A375 (cell line): ENCODE measurements around the genes MPV17, GTF3C2, PPM1G and FNDC4.

- RAMPAGE, long total RNA = no peak
Measured at GRCh38 chr2:27026500-27026996, 6.2 kb upstream of the TMEM214 start.

- RAMPAGE, long total RNA = no peak
Measured at GRCh38 chr2:27071969-27072813, 737 bp upstream of the OST4 start.

DNA sequence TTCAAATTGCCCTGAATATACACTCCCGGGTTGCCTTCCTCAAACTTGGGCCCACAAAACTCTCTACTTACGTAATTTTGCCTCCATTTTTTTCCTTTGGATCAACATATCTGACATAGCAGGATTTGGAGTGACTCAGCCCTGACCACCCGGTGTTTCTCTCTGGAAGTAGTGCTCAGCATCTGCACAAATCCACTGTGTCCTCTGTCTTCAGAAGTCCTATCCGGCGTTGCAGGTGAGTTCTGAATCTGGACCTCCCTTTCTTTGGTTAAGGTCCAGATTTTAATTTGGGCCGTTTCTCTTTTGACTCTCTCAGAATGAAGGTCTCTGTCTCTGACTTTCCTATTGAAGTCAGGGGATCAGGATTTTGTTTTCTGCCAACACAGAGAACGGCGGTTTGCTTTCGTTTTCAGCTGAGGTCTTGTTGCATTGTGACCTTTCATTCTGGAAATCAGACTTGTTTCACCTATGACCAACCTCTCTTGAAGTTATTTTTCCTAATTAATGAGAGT lies 13.5 kb downstream of the TCF23 start:
- RAMPAGE, long total RNA = no peak

GRCh38 chr2:27216452-27216766 lies 760 bp upstream of the CAD start:
- RAMPAGE, long total RNA = no peak

DNA sequence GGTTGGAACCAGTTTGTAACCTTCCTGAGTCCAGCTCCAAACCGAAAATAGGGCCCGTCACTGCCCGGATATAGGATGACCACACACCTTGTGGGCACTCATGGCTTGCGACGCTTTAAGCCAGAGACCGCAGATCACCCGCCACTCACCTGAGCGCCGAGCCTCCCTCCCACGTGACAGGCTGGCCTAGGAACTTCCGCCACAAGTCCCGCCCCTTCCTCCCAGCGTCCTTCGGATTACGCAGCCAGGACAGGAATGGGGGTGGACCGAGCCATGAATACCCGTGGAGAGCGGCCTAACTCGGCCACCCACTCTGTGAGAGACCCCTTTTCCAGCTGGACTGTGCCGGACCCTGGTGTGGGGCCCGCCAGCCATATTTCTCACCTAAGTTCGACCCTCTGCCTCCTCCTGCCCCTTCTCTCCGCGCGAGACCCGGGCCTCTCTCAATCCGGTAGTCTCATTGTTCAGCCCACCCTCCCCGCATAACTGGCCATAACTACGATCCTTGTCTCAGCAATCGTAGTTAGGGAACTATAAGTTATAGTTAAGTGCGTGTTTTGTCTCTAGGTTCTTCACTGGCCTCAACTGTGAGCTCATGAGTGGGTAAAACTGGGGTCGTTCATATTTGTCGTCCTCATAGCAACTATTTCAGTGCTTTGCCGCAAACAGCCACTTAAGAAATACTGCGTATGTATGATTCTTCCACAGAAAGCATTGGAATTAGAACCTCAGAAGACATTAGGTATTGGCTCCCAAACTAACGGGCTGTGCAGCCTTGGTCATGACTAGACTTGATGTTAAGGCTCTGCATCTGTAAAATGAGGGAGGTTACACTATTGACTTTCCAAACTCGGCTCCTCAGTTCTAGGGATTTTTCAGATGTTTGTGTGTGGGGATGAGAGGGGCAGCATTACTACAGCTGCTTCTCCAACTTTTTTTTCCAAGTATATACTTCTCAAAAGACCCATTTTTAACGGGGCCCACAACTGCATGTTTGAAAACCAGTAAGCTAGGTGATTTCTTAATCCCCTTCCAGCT lies at the start of gene MPV17:
Gene MPV17, minus strand, starts transcription at position 195 of the 1,038 bp plus-strand sequence.
- RAMPAGE, long total RNA = start-site peak on the minus strand centred at position 172 of the sequence, 18 bp wide, 283 and 152 reads in 2 replicates

- RAMPAGE, long total RNA = start-site peak on the minus strand at chr2:27356752-27356794, 58 and 40 reads in 2 replicates
Measured at GRCh38 chr2:27356627-27357476, at the start of gene GTF3C2. TSS of gene GTF3C2 (minus strand) at chr2:27356764.

- RAMPAGE, long total RNA = no peak
Measured at GRCh38 chr2:27370800-27371876, 722 bp downstream of the SNX17 start.

DNA sequence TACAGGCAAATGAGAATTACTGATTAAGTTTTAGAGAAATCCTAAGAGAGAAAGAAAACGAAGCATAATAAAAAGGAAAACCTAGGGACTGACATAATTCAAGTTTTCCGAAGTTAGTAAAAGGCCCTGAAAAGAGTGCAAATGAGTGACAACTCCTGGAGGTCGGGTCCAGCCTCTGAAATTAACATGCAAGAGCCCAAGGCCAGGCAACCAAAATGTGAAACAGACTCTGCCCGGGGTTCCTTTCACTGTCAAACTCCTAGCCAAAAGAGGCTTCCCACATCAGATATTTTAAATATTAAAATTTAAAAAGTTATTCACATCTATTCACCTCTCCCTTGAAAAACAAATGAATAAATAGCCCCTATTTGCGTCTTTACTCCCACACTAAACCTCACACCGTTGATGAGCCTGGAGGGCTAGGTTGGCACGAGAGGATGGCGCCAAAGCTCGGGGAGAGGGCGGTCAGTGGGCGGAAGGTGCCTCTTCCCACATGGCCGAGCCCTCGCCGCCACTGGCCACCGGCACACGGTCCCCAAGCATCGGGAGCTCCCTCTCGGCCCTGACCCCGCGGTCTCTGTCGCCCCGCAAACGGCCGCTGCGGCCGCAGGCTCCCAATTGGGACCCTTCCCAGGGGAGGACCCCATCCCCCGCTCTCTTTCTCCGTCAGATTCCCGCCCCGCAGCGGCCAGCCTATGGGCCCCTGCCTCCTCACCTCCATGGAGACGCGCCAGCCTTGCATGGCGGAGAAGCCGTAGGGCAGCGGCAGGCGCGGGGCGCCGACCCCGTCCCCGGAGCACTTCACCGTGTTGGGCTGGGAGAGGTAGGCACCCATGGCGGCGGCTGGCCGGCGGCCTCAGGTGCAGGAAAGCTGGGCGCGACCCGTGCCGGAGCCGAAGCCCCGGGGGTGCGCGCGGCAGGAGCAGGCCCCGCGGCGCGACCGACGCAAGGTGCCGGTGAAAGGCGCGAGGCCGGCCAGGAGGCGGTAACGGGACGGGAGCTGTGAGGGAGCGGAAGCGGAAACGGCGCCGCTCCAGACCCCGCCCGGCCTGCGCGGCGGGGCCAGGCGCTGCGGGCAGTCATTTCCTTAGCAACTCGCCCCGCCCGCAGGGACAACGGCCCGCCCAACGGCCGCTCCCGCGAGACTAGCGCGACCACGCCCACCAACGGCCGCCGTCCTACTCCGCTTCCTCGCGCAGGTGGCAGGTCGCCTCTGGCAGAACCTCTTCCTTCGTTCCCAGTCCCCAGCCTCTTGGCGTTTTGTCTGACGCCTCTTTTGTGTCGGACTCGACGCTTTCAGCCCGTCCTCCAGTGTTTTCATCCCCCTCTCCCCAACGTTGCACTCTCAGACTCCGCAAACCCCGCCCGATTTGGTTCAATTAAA lies at the start of gene PPM1G:
Gene PPM1G, minus strand, starts transcription at position 1,004 of the 1,384 bp plus-strand sequence.
- RAMPAGE, long total RNA = no peak

DNA sequence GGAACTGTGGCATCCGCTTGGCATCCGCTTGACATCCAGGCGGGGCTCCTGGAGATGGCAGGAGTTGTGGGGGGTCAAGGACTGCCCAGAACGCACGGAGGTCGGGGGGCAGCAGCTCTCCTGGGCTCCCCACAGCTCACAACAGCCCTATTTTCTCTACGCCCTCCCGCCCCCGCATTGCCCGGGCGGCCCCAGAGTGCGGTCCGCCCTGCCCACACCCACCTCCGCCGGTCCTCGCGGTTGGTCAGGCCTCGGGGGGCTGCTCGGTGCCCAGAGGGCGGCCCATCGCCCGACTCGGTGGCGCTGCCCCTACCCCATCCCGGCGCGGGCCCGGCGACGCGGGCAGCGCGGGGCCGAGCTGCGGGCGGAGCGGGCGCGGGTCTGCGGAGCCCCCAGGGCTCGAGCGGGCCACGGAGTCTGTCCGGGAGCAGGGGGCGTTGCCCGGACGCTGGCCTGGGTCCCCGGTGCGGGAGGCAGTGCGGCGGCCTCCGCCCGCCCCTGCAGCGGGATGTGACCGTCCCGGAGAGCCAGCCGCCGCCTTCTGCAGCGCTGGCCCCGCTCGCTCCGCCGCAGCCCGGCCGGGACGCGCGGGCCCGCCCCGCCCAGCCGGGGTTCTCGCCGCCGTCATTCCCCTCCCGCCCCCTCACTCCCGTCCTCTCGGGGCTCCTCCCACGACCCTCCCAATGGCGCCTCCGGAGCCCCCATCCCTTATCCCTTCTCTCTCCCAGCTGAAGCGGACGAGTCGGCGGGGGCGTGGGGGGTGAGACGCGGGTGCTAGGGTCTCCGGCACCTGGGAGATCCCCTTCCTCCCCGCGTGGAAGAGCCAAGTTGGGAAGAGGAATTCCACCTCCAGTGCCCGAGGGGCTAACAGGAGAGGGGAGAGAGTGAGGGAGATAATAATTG lies at the start of gene FNDC4:
Gene FNDC4, minus strand, starts transcription at position 545 of the 903 bp plus-strand sequence.
- RAMPAGE, long total RNA = no peak

GRCh38 chr2:27500903-27501510 lies 4.4 kb downstream of the GCKR start:
- RAMPAGE, long total RNA = no peak

GRCh38 chr2:27802356-27802986 lies 31.0 kb downstream of the MRPL33 start:
- RAMPAGE, long total RNA = no peak

DNA sequence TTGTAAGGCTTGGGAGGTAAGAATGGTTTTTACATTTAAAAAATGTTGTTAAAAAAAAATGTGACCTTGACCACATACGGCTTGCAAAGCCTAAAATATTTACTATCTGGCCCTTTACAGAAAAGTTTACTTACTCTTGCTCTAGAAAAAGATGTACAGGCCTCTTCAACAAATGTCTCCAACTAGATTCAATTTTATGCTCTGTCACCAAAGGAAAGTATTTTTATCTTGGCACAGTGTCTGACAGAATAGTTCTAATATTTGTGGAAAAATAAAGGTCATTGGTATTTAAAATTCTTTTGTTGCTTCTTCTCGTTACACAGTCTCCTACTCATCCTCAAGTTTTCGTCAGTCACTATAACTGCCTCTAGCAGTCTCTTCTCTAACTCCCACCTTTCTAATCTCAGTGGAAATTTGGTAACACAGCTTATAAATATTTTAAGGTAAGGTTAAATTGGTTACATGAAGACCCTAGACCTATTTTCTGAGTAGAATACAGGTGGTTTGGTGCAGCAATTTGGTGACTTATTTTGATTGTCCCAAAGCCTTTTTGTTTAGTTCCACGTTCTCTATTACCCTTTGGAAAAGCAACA lies 1.4 kb downstream of the RBKS start:
- RAMPAGE, long total RNA = no peak

- RAMPAGE, long total RNA = no peak
Measured at GRCh38 chr2:27890919-27891437, 449 bp downstream of the BABAM2 start.

DNA sequence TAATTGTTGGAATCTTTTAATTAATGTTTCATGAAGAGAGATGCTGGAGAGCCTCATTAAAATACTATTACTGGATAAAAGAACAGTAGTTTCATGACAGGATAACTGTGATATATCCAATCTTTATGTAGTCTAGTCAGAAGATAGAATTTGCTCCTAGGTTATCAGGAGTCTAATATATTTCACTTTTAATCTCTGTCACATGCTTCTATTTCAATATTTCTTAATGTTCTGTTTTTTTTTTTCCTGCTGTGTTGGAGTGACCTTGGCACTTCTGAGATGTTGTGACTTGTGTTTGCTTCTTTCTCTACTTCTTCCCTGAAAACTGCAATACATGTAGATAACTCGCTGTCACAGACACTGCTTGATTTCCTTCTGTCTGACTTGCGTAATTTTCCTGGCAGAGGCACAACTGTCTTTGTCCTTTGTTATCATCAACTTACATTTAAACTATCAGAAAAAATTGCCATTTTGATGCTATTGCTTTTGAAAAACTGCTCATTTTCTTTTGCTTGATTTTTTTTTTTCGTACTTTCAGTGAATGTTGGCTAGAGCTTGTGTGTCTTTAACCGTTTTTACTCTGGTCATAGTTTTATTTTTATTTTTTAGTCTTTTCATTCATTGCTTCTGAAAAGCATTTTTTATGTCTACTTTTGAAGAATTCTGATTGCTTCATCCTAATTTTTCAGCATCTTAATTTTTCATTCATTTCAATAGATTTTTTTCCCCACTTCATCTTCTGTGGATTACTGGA lies 69.0 kb downstream of the BABAM2 start:
- RAMPAGE, long total RNA = no peak

GRCh38 chr2:27966076-27966275 lies 75.4 kb downstream of the BABAM2 start:
- RAMPAGE, long total RNA = no peak

DNA sequence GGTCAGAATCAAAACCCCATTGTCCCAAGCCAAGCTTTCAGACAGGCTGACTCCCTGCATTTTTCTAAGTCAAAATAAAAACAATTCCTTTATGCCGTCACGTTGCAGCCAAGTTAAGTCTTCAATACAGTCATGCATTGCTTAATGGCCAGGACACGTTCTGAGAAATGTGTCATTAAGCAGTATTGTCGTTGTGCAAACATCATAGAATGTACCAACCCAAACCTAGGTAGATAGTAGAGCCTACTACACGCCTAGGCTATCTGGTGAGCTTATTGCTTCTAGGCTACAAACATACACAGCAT lies 160.4 kb upstream of the FOSL2 start:
- RAMPAGE, long total RNA = no peak

DNA sequence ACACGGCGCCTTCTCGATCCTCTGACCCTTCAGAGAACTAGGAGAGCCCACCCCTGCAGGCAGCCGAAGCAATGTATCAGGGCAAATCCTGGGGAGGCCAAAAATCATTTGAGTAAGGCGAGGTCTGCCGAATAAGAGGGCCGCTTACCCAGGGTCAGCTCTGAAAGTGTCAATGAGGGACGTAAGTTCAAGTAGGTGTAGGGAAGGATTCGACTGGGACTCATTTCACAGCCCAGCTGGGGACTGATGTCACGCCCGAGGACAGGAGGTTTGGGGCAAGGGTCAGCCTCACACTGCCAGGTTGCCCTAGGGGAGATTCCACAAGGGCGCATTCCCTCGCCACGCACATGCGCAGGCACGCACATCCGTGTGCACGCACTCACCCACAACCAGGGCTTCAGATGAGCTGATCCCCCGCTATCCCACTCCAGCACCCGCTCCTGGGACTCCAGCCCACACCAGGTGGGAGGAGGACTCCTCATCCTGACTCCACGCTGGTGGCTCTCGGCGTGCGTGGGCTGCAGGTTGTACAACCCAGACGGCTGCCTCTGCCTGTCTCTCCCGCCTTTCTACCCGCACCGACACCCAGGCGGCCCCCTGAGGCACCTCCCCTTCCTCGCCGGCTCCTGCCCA lies 48.0 kb upstream of the FOSL2 start:
- RAMPAGE, long total RNA = no peak

GRCh38 chr2:28391188-28391474 lies 1.5 kb upstream of the FOSL2 start:
- RAMPAGE, long total RNA = no peak

DNA sequence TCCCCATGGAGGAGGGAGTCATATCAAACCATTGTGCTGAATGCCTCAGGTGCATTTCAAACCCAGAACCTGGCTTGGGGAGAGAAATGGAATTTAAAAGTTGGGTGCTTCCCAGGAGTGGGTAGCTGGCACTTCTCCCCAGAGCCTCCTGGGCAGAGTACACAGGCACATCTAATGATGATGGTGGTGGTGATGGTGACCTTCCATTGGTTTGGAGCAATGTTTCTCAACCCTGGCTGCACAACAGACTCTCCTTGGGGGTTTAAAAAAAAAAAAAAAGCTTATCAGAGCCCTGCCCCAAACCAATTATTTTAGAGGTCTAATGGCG lies 8.3 kb downstream of the FOSL2 start:
- RAMPAGE, long total RNA = no peak

- RAMPAGE, long total RNA = no peak
Measured at GRCh38 chr2:28403606-28404081, 11.0 kb downstream of the FOSL2 start.